ENCODE measurements around a stretch of chr13.

- RAMPAGE, long total RNA = no peak
- RRBS = no CpG with 5 or more reads among the region's 6 CpGs
Observed at GRCh38 chr13:46142110-46142450, 37.2 kb upstream of the CPB2 start.

DNA sequence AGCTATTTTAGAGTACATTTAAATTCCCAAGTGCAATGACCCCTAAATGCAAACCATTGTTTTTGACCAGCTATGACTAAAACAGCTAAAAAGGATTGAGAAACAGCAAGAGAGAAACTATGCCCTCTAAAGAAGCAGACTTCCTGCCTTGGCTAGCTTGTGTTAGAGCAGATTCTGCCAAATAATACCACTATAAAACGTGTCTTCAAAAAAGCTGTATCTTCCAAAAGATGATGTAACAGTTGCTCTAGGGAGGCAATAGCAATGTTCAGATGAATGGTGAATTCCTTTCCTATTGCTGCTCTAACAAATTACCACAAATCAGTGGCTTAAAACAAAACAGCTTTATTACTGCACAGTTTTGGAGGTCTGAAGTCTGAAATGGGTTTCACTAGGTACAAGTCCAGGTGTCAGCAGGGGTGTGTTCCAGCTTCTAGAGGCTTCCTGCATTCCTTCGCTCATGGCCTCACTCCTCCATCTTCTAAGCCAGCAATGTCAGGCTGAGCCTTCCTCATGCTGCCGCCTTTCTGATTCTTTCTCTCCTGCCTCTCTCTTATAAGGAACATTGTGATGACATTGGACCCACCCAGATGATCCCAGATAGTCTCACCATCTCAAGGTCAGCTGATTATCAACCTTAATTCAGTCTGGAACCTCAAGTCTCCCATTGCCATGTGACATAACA lies 84.5 kb downstream of the LRRC63 start:
- RAMPAGE, long total RNA = no peak
- RRBS = no CpG with 5 or more reads among the region's 3 CpGs

GRCh38 chr13:46341363-46341779 lies 45.7 kb downstream of the RUBCNL start:
- RAMPAGE, long total RNA = no peak

- RAMPAGE, long total RNA = no peak
- RRBS = no CpG with 5 or more reads among the region's 2 CpGs
Observed at GRCh38 chr13:46378431-46378886, 8.6 kb downstream of the RUBCNL start.

DNA sequence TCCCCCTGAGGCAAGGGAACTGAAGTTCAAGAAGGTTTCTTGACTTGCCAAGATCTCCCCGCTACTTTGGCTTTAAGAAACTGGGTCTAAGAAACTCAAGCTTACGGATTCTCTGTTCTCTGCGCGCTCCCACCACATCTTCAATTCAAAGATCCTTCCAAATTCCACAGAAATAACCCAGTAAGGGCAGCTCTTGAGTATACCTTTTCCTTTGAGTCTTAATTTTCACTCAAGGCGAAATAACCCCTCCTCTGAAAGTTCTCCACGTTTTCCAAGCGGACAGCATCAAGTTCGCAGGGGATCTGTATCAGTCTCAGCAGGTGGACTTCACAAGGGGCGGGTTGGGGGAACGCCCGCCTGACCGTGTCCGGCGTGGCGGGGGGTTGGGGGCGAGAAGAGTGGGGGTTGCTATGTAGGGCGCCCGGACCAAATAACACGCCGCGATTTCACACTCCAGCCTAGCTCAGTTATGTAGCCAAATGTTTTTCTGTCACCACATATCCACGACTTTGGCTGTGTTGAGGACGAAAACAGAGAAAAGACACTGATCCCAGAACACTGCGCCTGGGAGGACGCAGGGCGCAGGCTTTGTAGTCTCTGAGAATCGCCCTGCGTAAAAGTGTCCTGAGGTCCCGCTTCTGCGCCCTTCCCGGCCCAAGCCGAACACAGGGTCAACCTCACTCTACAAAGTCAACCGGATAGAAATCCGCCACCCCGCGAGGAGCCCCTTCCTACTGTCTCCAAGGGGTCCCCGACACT lies 660 bp downstream of the RUBCNL start:
- RAMPAGE, long total RNA = no peak
- RRBS = 5% methylated on average over 6 of the region's 37 CpGs

DNA sequence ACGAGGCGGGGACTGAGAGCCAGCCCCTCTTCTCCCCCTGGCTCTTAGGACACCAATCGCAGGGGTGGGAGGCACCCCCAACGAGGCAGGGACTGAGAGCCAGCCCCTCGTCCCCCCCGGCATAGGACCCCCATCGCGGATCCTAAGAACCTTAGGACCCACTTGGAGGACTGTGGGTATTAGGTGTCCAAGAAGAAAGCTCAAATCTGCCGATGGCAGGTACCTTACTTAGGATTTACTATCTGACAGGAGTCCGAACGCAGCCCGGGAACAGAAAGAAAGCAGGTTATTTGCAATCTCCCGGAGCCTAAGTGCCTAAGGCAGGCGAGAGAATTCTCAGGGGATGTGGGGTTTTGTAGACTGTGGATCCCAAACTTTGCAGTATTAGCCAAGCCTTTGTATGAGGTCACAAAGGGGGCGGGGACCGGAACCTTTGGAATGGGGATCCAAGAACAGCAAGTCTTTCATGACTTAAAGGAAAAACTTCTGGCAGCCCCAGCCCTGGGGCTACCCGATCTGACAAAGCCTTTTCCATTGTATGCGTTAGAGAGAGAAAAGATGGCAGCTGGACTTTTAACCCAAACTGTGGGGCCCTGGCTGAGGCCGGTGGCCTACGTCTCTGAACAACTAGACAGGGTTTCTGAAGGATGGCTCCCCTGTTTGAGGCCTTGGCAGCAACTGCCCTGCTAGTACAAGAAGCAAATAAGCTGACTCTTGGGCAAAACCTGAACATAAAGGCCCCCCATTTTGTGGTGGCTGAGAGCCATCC lies 80.6 kb upstream of the RUBCNL start:
- RAMPAGE, long total RNA = no peak
- RRBS = no CpG with 5 or more reads among the region's 20 CpGs

GRCh38 chr13:46551568-46552204 lies 1.3 kb upstream of the LRCH1 start:
- RAMPAGE, long total RNA = no peak
- RRBS = 2% methylated on average over 7 of the region's 19 CpGs

DNA sequence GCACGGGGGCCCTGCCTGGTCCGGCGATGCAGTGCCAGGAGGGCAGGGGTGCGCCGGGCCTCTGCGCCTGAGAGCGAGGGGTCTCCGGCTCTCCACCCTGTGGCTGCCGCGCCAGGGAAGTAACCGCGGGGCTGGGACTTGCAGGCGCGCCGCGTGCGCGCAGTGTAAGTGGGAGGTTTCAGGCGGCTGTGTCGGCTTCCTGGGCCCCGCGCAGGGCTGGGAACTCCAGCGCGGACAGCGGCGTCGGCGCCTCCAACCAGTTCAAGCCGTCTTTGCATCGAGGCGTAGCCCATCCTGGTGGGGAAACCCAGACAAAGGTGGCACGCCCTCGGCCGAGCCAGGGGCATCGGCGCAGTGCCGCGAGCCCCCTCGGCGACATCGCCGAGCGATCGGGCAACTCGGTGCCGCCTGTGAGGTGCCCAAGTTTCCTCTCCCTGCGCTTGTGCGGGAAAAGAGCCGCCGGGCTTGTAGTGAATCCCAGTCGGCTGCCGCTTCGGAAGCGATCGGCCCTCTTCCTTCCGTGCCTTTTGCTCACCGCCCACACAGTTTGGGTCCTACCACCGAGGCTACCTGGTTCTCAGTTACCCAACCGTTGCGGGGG lies 1.0 kb downstream of the LRCH1 start:
- RAMPAGE, long total RNA = no peak
- RRBS = no CpG with 5 or more reads among the region's 60 CpGs

DNA sequence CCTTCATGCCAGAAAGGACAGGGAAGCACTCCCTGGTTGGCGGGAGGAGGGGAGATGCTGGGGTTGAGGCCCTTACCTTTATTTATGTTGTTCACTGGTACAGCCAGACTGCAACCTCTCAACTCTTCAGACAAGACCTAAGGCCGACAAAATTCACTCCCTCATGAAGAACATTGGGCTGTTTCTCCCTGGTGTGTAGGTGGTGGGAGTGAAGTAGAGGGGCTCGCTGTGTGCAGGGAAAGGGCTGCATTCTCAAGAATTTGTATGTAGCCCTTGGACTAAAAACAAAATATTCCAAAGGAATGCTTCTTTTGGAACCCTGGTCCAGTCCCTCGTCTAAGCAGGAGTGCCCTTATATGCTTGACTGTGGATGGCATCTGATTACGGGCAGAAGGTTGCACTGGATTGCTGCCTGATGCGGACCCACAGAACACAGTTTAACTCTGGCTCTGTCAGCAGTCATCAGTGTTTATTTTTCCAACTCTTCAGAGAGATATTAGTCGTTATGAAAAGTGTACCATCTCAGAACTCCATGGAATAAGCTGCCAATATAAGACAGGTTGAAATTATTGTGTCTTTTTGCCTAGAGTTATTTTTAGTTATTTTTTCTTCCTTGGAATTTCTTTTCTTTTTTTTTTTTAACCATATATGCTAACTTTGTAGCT lies 26.0 kb downstream of the LRCH1 start:
- RAMPAGE, long total RNA = no peak
- RRBS = no CpG with 5 or more reads among the region's 7 CpGs

DNA sequence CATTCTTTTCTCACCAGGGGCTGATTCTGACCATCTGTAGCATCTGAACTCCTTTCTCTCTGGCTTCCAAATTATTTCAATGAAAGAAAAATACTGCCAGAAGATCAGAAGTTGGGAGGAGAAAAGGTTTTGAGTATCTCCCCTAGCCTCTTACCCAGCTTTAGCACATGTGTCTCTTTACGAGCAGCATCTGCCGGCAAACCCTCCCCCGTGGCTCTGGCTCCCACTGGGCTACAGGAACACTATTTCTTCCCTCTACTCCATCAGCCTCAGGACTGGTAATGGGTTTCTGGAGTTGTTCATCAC lies 437.2 kb upstream of the HTR2A start:
- RAMPAGE, long total RNA = no peak
- RRBS = no CpG with 5 or more reads among the region's 3 CpGs

DNA sequence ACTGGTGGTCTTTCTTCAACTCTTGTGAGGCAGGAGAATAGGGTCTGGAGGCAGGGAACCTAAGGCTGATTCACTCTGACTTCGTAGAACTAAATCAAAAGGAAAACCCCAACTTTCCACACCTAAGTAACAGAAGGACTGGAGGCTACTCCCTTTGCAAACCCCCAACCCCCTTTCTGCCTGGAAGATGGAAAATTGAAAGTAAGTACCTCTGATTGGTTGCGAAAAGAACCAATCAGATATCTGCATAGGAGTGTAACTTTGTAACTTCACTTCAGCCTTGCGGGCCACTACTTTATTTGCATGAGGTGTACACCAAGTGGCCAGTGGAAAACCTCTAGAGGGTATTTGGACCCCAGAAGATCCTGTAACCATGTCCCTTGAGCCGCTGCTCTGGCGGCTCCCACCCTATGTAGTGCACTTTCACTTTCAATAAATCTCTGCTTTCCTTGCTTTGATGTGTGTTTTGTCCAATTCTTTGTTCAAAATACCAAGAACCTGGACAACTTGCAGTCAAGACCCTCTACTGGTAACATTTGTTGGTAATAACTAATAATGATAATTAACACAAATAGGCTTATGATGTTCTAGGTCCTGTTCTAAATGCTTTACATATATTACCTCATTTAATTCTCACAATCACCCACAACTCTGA lies 165.2 kb downstream of the SUCLA2 start:
- RAMPAGE, long total RNA = no peak
- RRBS = no CpG with 5 or more reads among the region's 5 CpGs

- RAMPAGE, long total RNA = no peak
- RRBS = 1% methylated on average over 11 of the region's 29 CpGs
Observed at GRCh38 chr13:48233566-48233957, 556 bp downstream of the ITM2B start.

DNA sequence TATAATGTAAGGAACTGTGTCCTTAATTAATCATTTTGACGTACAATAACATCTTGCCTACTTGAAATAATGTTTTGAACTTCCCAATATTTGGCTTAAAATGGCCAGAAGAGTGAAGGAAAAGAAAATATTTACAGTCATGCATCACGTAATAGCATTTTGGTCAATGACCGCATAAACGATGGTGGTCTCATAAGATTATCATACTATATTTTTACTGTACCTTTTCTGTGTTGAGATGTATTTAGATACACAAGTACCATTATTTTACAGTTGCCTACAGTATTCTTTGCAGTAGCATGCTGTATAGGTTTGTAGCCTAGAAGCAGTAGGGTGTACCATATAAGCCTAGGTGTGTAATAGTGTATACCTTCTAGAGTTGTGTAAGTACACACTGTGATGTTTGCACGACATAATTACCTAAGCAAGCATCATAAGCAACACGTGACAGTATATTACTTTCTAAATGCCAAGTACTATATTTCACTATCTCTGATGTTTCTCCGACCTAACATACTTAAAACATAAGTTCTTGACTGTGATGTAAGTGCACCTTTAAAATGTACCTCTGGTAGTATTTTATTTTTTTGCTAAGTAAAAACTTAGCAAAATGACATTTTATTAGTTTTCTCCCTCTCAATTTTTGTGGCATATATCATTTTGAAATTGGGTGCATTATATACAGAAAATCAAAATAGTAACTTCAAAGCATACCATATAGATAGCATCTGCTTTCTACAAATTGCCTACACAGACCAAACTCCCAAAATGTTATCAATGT lies 2.7 kb downstream of the LPAR6 start:
- RAMPAGE, long total RNA = no peak
- RRBS = no CpG with 5 or more reads among the region's 7 CpGs

- RAMPAGE, long total RNA = no peak
- RRBS = no CpG with 5 or more reads among the region's 1 CpG
Observed at GRCh38 chr13:48411306-48411815, 1.6 kb downstream of the LPAR6 start.

DNA sequence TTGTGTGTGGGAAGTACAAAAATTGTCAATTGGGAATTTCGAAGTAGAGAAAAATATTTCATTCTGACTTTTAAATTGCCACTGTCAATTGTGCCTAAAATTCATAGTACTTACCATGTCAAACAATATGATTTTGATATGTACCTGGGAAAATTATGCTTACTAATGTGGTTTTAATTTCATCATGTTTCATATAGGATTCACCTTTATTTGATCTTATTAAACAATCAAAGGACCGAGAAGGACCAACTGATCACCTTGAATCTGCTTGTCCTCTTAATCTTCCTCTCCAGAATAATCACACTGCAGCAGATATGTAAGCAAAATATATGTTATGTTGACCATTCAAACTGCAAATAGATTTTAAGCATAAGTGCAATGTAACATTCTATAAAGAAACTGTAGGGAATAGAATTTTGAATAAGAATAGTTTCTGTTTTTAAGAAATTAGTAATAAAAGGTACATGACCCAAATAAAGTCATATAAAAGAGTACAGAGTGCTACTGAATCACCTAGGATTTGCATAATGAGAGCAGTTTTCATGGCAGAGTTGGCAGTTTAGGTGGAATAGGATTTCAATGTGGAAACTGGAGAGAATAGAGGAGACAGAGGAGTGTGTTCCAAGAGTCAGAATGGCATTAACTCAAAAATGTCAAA lies 40.0 kb upstream of the LPAR6 start:
- RAMPAGE, long total RNA = no peak
- RRBS = no CpG with 5 or more reads among the region's 2 CpGs

DNA sequence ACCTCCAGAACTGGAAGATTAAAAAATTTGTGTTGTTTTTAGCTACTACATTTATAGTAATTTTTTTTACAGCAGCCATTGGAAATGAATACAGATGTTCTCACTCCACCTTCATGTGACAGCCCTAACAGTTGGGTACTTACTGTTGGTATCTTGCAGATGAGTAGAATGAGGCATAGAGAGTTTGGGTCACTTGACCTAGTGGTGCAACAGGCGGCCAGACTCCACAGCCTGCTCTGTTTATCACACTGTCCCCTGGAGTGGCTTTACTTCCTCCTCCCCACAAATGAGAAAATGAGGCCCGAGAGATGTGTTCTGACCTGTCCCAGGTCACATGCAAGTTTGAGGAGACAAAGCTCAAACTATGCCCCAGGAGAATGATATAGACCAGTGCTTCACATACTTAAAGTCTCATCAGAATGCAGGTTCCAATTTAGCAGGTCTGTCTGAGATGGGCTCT lies 37.3 kb upstream of the RCBTB2 start:
- RAMPAGE, long total RNA = no peak
- RRBS = no CpG with 5 or more reads among the region's 2 CpGs

DNA sequence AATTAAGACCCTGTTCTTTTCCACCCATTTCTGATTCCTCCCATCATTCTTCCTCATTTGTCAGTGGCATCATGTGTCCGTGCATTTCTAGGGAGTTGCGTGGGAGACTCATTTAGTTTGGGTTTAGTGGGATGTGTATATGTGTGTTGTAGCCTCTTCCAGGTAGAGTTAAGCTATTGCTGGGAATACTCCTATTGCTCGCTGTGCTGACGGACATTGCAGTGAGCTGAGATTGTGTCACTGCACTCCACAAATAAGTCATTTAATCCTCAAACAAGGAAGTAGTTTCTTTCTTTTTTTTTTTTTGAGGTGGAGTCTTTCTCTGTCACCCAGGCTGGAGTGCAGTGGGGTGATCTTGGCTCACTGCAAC lies 42.2 kb upstream of the RCBTB2 start:
- RAMPAGE, long total RNA = no peak
- RRBS = no CpG with 5 or more reads among the region's 4 CpGs

GRCh38 chr13:48580745-48581083 lies 47.8 kb upstream of the RCBTB2 start:
- RAMPAGE, long total RNA = no peak
- RRBS = no CpG with 5 or more reads among the region's 6 CpGs

DNA sequence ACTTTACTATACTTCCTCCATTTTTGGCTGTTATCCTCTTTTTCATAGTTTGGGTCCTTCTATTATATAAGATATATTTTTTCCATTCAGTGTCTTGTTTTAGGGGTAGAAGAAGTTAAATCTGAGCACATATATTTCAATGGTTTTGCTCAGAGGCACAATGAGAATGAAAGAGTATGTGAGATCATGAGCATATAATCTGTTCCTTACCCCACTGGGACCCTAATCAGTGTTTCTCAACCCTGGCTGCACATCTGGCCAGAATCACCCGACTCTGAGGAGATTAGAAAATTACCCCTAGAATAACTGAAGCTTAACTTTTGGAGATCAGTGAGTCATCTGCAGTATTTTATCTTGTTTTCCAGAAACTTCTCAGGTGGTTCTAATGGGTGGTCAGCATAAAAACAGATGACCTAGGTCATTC lies 761 bp downstream of the CYSLTR2 start:
- RAMPAGE, long total RNA = no peak
- RRBS = no CpG with 5 or more reads among the region's 1 CpG

DNA sequence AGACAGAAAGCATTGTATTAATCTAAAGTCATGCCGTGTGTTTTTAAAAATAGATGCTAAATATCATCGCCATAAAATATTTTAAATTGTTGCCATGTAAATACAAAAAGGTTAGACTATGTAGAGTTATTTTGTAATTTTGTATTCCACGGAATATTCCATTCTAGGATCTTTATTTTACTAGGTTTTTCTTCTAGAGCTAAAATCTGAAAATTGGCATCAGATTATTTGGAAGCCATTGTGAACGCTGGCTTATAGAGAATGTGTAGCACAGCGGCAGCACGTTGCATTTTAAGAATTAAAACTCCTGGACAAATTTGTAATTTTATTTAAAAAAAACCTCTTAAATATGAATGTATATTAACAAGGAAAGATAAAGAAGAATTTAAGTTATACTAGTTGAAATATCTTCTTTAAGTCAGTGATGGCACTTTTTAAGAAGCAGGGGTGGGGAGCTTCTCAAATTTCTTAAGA lies 109.7 kb upstream of the MLNR start:
- RAMPAGE, long total RNA = no peak
- RRBS = no CpG with 5 or more reads among the region's 6 CpGs

Measured in epithelial cell of proximal tubule (primary cell).